ENCODE measurements around the gene WDR36.

DNA sequence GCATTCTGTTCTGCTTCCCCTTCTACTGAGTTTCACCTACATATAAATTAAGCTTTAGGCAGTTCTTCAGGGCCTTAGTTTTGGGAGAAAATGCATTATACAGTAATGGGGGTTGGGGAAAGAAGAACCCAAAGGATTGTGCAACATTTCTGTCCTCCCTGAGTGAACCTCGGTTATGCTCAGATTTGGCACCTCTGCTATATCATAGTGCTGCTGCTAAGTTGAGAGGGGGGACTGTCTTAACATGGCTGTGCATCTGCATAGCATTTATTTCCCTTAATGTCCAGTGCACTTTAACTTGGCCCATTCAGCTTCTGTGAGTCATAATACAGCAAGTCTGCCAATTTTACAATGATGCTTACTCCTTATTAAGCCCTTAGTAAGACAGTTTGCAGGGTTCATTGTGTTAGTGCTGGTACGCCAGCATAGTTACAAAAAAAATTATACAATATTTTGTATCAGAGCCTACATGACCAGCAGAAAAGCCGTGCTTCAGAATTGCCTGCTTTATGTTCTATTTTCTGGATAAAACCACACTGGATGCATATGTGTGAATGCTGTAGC is 80.0 kb downstream of the PJA2 start:
- PRO-cap, 2 experiments = no peak in any of the 2 experiments

- PRO-cap, 2 experiments = no peak in any of the 2 experiments
These were observed 65.2 kb downstream of the PJA2 start for GRCh38 chr5:109344596-109344942.

GRCh38 chr5:109690582-109690911 is 820 bp downstream of the MAN2A1 start:
- PRO-cap, 2 experiments = no peak in any of the 2 experiments

GRCh38 chr5:109800145-109800806 is 110.5 kb downstream of the MAN2A1 start:
- PRO-cap, 2 experiments = no peak in any of the 2 experiments

- PRO-cap, 2 experiments = no peak in any of the 2 experiments
These were observed 299.3 kb downstream of the MAN2A1 start for GRCh38 chr5:109989043-109989499.

DNA sequence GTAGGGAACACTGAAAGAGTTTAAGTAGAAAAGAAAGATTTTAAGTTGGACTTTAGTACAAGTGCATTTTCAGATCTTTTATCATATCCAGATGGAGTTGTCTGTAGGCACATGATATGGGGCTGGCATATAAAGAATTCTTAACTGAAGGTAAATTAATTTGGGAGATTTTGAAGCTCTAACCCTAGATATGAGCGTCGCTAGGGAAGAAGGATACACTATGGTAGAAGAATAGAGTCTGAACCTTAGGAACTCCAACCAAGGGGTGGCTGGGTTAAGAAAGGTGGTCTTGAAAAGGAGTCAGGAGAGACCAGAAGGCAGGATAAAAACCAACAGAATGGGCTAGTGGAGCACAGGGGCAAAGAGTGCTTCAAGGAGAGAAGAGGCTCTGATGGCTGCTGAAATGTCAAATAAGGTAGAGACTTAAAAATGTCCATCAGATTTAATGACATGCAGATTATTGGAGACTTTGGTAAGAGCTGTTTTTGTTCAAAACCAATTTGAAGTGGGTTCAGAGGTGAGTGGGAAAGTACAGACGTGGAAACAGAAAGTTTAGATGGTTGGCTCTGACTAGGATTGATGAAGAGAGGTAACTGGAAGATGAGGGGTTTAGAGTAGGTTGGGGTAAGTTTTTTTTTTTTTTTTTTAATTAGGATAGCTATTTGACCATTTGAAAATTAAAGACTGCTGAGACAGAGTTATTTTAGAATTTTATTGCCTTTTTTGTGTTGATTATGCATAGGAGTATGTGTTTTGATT is 14.0 kb downstream of the SLC25A46 start:
- PRO-cap, 2 experiments = no peak in any of the 2 experiments

DNA sequence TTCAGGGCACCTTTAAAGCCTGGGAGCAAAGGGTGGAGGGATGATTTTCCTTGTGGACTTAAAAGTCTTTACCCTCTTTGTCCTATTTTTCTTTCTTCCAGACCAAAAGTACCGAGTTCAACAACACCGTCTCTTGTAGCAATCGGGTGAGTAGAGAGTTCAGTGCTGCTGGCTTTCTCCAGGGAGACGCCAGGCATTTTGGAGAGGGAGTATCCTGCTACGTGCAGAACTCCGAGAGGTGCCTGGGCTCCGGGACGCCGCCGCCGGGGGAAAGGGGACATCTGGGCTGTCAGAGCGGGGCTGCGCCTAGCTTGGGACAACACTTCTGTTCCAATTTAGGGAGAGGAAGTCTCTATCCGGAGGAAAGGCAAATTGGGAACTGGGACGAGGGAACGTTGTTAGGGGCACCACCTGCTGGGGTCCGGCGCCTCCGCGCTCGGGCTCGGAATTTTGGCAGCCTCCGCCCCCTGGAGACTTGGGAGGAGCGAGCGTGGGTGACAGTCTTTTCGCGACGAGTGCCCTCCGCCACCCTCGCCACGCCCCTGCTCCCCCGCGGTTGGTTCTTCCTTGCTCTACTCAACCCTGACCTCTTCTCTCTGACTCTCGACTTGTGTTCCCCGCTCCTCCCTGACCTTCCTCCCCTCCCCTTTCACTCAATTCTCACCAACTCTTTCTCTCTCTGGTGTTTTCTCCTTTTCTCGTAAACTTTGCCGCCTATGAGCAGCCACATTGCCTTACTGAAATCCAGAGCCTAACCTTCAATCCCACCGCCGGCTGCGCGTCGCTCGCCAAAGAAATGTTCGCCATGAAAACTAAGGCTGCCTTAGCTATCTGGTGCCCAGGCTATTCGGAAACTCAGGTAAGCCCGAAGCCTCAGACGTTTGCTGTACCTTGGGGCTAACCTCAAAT is 1.5 kb downstream of the TSLP start:
- PRO-cap, 2 experiments = no peak in any of the 2 experiments

DNA sequence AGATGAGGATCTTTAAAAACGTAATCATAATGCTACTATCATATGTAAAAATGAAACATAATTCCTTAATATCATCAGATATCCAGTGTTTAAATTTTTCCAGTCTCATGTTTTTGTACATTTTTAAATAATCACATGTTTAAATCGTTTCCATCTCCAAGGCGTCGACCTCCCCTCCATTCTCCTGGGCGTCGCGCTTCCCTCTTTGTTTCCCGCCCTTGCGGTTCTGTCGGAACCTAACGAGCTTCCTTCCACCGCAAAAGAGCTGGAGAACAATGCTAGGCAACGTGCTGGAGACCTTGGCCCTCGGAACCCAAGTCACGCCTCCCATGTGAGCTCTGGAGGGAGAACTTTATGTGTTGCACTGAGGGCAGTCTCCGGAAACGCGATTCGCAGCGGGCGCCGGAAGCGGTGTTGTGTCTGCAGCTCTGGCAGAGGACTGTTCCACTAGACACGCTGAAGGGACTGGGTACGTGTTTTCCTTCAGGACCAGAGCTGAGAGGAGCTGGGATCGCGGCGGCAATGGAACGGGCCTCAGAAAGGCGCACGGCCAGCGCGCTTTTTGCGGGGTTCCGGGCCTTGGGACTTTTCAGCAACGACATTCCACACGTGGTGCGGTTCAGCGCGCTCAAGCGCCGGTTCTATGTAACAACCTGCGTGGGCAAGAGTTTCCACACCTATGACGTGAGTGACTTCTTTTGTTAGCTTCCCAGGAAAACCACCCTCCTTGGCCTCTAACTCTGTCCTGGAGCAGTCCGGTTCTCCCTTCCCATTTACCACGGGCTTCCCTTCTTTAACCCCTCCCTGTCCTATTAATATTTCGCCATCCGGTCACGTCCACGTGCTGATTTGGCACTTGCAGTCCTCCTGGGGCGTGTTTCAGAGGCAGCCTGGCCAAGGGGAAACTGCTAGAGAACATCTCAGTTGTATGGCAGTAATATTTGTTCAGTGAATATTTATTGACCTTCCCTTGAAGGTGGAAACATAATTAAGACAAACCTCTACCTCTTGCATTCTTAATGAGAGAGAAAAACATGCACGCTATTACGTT is at the start of gene WDR36:
WDR36 (plus strand) TSS at position 414 of the 1,051 bp plus-strand sequence.
- PRO-cap, 2 experiments = peak in 1 of 2 experiments; most common plus-strand start position 380 of the sequence (in 1)

DNA sequence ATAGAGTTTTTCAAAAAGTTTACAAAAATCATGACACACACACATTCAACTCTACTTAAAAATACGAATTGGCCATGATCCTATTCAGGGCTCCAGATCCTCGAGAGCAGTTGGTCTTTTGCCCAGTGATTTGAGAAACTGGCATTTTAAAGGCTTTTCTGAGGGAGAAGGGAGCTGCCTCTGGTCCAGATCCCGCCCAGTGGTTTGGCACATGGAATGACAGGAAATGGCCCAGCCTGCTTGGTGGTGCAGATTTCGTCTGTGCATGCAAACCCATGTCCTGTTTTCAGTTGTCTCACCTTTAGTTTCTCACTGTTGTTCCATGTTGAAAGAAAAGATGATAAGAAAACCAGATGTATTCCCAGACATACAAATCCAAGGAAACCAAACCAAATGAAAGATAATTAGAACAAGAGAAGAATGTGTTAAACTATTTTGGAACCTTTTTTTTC is 3.7 kb downstream of the CAMK4 start:
- PRO-cap, 2 experiments = no peak in any of the 2 experiments

- PRO-cap, 2 experiments = no peak in any of the 2 experiments
These were observed 28.9 kb downstream of the CAMK4 start for GRCh38 chr5:111252887-111253630.

DNA sequence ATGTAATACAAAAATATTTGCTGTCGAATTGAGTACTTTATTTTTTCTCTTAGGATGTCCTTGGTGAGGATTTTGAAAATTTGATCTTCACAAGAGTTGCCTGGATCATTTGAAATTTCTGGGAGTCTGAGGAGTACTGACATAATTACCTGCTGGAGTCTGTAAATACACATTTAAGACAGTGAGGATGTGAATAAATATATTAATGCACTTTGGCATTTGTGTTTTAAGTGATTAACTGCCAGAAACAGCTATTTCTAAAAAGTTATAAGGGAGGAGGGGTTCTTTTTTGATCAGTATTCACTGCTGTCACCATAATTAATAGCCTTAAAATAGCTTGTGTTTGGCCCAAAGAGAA is 257.0 kb downstream of the EPB41L4A start:
- PRO-cap, 2 experiments = no peak in any of the 2 experiments

DNA sequence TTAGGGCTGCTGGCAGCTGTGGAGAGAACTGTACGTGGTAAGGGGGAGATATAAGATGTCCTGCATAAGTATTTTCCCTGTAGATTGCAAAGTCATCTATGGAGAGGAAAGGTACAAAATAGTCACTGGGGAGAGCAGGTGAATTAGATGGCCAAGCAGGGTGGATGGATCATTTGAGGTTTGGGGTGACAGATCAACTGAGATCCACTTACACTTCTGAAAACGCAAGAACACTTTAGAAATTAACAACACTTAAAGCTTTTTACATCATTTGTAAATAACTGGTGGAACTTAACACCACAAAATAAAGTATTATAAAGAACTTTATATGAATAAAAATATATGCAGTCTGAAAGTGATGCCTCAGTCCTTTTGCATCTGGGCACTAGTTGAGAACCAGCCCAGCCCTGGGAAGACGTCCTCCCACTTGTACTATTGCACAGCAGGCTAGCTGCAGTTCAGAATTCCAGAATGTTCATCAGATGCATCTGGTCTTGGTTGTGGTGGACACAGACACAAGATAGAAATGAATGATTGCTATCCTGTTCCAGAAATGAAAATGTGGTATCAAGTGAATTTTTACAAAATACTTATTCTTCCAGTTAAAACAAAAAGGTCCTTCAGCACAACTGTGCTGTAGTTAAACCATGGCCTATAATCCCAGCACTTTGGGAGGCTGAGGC is 255.0 kb downstream of the EPB41L4A start:
- PRO-cap, 2 experiments = no peak in any of the 2 experiments

GRCh38 chr5:112254908-112255799 is 163.9 kb downstream of the EPB41L4A start:
- PRO-cap, 2 experiments = no peak in any of the 2 experiments

DNA sequence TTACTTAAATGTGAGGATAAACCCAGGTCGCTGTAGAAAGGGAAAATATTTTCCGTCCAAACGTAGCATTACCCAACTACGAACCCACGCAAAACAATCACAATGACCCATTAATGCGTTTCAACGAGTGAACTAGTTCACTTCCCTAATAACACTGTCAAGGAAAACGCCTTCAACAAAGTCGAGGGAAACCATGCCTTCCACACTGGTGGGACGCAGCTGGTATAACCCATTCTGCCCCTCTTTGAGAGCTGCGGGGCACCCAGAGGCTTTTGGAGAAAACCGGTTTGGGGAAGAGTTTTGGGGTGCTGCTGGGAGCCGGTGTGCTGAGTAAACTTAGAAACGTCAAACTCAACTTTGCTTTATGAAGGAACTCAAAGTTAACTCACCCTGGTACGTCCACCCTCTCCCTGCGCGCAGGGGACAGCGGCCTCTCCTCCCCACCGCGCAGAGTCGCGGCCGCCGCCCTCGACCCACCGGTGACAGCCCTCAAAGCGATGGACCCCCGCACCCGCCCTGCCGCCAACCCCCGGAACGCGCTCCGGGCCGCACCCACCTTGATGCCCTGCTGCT is 606 bp downstream of the EPB41L4A start:
- PRO-cap, 2 experiments = no peak in any of the 2 experiments

DNA sequence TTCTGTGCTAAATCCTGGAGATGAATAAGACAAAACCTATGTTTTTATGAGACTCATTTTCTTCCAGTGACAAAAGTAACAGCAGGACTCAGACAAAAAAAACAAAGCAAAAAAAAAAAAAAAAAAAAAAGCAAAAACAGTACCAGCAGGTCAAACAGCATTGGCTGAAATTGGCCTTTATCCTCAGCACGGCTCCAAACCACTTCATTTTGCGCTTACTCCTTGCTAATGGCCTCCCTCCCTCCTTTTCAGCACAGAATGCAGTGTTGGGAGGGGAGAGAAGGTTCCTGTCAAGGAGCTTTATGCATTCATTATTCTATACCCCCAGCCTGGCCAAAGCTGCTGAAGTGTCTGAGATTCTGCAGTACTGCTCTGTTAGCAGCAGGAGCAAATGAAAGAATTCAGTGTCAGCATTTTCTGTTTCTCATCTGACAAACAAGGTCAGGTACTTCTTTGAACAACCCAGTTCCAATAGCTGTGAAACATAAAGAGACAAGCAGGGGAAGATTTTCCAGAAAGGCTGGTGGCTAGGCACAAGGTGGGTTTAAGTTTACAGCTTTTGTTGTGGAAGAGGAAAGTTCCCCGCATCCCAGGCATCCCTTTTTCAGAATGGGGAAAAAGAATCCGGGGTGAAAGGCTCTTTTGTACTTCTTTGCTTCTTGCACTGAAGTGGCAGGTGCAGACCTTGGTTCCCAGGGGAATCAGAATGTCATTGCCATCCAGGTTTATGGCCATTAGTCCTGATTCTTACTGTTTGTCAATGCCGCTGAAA is 109.4 kb upstream of the APC start:
- PRO-cap, 2 experiments = no peak in any of the 2 experiments

- PRO-cap, 2 experiments = no peak in any of the 2 experiments
These were observed 43.4 kb upstream of the SRP19 start for GRCh38 chr5:112817721-112818148.

- PRO-cap, 2 experiments = no peak in any of the 2 experiments
These were observed 54.5 kb downstream of the DCP2 start for GRCh38 chr5:113030960-113031536.

DNA sequence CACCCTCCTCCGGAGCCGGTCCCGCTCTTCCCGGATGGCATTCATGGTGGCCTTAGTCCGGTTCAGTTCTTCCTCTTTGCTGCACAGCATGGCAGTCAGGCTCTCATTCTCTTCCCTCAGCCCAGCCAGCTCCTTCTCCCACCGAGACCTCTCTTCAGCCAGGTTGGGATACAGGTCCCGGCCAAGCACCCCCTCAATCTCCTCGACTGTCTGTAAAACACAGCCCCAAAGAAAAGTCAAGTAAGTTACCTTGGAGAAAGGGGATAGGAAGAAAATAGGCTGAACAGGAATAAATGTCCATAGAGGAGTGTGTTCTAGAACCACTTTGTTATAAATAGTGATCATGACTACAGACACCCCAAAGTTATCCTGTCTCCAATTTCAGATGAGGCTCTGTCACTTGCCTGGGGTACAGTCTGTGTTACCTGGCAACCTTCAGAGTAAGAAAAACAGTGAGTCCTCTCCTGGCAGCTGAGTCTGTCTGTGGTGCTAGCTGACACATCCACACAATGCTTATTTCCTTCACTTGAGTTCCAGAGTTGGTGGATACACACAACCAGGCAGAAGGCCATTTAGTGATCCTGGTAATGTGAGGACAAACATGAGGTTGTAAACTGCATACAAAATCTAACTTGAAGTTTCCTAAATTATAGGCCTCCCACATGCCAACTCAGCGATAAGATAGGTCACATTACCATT is 125.3 kb downstream of the DCP2 start:
- PRO-cap, 2 experiments = no peak in any of the 2 experiments

DNA sequence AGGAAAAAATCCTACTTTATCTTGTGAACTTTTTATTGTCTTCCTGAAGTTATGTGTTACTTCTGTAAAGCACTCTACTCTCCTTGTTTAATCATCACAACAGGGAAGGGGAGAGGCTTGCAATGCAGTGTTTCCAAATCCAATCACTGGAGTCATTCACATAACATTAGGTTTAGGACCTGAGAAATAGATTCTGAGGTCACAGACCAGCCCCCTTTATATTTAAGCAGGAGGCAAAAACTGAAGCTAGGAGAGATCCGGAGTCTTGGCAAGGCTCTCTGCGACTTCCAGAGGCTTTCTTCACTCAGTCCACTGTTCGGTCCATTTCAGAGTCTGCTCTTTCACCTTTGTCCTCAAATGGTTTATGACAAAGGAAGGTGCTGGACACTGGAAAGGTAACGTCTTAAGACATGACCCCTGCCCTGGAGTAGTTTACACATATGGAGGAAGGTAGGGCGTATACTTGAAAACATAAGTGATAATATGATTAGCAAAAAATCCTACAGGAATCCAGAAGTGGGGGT is 188.0 kb downstream of the TSSK1B start:
- PRO-cap, 2 experiments = no peak in any of the 2 experiments

DNA sequence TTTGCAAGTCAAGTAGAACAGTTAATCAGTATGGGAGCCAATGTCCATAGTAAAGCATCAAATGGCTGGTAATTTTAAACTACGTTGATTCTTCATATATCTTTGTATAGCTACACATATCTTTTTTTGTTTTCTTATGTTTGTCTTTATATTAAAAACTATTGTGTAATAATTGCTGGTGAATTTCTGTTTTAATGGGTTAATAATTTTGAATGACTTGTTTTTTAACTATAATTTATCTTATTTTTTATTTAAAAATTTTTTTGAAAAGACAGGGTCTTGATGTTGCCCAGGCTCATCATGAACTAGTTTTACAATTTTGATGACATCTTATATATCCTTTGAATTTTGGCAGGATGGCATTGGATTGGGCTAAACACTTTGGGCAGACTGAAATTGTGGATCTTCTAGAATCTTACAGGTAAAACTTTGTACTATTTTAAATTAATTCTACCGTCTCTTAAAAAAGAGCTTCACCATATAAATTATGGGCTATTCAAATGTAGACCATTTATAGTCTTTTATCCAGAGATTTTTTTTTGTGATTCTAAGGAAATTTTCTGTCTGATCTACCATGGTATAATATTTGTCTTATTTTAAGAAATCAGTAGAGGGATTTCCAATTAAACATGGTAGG is 35.2 kb downstream of the YTHDC2 start:
- PRO-cap, 2 experiments = no peak in any of the 2 experiments

Data from monocyte (primary cell).